RPMI7951 (cell line): ENCODE measurements around a stretch of chr20.

GRCh38 chr20:49914163-49915224, 835 bp downstream of the SPATA2 start:
- RAMPAGE, long total RNA, result no peak

GRCh38 chr20:49942547-49942920, 6.3 kb downstream of the RNF114 start:
- RAMPAGE, long total RNA, result no peak

- RAMPAGE, long total RNA, result no peak
Observed at GRCh38 chr20:49949319-49949680, 13.1 kb downstream of the RNF114 start.

GRCh38 chr20:50015793-50016391, 33.1 kb downstream of the SNAI1 start:
- RAMPAGE, long total RNA, result no peak

DNA sequence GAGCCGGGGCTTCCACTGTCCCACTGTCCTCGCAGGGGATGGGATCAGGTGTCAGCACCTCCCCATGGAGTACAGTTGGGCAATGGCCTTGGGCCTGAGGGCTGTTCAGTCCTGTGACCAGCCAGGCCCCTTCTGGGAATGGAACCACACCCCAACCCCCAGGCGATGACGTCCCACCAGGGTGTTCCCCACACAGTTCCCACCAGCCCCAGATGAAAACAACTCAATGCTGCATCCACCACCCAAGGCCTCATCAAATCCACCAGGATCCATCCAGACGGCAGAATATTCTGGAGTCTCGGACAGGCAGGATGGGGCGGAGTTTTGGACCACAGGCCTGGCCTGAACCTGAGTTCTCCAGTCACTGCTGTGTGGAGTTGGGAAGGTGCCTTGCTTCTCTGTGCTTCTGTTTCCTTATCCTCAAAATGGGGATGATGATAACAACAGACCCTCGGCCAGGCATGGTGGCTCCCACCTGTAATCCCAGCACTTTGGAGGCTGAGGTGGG, 62.1 kb downstream of the UBE2V1 start:
- RAMPAGE, long total RNA, result no peak

DNA sequence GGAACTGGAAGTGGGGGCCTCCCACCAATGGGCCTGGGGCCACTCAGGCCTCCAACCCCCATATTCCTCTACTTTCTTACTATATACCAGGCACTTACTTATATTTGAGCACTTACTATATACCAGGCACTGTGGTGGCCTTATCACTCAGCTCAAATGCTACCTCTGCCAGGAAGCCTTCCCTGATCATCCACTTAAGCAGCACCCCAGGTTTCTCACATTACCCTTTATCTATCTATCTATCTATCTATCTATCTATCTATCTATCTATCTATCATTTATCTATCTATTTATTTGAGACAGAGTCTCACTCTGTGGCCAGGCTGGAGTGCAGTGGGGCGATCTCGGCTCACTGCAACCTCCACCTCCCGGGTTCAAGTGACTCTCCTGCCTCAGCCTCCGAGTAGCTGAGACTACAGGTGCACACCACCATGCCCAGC, 12.4 kb upstream of the UBE2V1 start:
- RAMPAGE, long total RNA, result no peak

- RAMPAGE, long total RNA, result no peak
Observed at GRCh38 chr20:50191484-50191703, 764 bp downstream of the CEBPB start.

DNA sequence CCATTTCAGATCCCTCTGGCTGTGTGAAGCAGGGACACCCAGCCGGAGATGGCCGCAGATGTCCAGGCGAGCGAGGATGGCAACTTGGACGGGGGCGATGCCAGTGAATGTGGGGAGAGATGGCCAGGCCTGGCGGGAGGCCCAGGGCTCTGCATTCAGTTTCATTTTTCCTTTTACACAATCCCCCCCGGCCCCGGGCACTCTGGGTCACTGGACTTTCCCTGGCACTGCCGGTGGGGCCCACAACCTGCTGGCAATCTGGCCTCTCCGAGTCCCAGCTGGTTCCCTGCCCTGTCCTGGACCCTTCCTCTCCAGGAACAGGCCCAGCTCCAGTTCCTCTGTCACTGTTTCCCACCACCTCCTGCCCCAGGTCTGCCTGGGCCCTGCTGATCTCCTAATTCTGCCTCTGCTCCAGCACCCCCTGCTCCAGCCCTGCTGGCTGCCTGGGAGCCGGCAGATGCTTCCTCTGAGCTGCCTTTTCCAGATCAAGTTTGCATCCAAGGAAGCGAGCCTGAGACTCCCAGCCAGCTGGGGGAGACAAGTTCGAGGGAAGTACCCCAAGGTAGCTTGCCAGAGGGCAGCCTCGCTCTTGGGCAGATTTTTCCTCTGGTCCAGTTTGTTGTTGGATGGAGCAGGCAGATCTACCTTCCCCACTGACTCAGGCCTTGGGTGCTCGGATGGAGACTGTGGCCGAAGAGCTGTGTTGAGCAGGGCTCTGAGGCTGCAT, 83.1 kb downstream of the CEBPB start:
- RAMPAGE, long total RNA, result no peak

DNA sequence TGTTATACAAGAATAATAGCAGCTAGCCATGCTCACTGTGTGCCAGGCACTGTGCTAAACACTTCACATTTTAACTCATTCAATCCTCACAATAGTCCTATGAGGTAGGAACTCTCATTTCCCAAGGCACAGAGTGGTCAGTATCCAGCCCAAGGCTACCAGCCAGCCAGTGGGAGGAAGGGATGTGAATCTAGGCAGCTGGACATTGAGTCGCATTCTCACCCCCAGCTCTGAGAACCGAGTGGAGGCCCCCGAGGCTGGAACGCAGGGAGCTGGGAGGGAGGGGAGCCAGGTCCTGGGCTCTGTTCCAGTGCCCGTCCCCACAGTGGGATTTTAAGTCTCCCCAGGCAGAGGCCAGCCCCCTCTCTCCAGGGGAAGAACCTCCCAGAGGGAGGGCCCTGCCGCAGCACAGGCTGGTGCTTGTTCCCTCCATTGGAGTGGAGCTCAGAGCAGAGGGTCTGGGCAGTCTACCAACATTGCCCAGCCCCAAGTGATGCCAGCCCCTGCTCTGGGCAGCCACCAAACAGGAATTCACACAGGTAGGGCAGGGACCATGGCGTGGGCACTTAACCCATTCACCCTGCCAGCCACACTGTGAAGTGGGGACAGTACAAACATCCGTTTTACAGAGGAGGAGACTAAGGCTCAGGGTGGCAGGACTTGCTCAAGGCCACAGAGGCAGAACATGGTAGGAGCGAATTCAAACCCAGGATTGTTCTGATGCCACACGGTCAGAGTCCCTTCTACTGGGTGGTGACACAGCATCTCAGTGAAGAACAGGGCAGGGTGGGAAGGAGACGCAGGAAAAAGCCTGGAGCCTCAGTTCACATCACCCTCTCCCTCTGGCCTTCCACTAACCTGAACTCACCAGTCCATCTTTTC, 131.4 kb downstream of the CEBPB start:
- RAMPAGE, long total RNA, result no peak

DNA sequence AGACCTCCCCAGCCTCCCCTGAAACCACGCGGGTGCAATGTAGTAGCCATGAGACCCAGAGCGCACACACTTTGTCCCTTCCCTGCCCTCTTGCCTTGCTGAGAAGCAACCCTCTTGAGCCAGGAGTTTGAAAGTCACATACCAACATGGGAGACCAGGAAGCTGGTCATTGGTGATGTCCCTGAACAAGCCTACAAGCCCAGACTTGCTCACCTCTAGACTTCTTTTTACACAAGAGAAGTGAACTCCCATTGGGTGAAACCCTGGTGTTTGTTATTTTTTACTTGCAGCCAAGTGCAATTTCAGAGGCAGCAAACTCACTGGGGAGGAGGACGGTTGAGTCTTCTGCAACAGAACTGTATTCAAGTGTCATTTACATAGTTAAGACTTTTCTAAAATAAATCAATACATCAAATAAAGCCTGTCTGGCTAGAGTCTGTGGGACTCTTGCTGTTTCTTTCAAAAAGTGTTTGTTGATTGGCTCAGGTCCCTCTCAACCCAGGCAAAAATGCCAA, 138.1 kb upstream of the PTPN1 start:
- RAMPAGE, long total RNA, result no peak

GRCh38 chr20:50502616-50503357, 7.4 kb upstream of the PTPN1 start:
- RAMPAGE, long total RNA, result no peak

- RAMPAGE, long total RNA, result no peak
Observed at GRCh38 chr20:50521282-50521790, 11.2 kb downstream of the PTPN1 start.

- RAMPAGE, long total RNA, result no peak
Observed at GRCh38 chr20:50616734-50617065, 74.6 kb downstream of the RIPOR3 start.

DNA sequence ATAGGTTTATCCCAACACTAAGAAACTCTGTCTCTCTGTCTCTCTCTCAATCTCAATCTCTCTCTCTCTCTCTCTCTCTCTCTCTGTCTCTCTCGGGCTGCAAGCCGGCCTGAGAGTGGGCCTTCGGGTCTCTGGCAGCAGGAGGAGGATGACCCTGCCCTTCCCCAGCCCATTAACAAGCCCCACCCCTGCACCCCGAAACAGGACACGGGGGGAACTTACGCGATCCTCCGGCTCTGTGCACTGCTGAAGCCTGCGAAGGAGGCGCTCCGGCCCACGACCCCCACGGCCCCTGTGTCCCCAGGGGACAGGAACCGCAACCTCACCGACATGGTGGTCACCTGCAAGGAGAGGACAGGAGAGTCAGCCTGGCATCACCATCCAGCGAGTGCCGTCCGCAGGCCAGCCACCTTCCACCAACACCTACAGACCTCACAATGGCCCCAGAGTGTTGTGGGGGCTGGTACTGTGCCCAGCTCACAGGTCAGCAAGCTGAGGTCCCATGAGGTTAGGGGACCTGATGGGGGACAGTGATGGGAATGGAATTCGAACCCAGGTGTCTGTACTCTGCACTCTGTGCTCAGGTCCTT, 60.7 kb downstream of the RIPOR3 start:
- RAMPAGE, long total RNA, result no peak

DNA sequence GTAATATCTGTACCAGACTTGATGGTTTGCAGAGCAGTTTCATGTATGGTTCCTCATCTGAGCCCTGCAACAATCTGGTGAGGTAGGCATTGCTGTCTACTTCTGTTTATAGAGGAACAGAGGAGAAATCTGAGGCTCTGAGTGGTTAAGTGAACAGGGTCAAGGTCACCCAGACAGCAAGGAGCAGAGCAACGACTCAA, 4.1 kb upstream of the PARD6B start:
- RAMPAGE, long total RNA, result no peak

DNA sequence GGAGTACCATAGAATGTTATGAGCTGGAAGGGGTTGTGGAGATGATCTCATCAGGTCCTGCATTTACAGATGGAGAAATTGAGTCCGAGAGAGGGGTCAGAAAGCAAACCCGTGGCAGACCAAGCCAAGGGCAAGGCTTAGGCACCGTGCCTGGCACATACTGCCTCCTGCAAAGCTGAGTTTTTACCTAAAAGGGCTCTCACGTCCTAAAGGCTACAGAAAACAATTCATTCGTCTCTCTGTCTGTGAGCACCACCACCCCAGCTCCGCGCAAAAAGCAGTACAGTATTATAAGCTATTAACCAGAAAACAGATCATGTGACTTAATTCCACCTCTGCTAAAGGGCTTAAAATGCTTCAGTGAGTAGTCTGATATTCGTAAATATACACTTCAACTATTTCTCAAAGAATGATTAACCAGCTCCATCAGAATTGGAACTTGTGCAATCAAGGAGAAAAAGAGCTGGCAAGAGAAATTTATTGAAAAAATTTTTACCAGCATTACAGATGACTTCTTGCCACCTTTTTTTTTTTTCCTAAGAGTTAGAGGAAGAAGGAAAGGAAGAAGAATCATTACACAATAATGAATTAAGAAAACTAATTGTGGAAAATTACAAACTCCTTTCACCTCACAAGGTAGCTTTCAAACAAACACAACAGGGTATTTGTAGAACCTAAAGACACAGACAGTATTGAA, 3.4 kb upstream of the PARD6B start:
- RAMPAGE, long total RNA, result no peak

DNA sequence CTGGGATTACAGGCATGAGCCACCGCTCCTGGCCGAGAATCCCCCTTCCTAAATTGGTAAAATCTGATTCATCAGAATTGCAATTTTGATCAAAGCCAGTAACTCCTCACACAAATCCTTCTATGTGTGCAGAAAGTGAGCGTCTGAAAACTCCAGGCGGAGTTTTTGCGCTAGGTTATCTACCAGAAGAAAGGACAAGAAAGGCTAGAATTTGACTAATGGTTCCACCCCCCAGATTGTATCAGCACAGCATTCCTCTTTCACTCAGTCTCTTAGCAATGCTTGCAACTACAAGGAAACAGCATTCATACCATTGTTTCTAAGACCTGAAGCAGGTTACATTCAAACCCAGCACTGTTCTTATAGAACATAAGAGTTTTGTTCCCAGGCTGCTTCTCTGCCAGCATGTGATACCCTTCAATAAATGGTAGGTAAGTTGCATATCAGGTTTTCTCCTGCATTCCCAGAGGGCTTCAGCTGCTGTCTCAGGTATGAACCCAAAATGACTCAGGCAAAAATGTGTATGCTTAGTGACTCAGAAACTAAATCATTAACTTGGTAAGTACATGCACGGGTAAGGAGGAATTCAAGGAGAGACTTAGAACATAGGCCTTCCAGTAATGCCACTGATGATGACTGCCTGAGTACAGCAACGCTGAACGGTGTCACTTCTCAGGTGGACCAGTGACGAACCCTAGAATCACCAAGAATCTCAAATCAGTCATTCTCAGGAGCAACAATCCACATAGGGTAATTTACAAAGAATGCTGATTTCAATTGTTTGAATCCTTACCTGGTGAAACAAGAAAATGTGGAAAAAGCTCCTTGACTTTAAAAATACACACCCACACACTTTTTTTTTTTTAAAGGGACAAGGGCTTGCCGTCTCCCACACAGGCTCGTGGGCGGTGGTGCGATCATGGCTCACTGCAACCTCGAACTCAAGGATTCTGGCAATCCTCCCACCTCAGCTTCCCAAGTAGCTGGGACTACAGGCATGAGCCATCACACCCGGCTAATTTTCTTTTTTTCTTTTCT, 30.3 kb downstream of the PARD6B start:
- RAMPAGE, long total RNA, result no peak

DNA sequence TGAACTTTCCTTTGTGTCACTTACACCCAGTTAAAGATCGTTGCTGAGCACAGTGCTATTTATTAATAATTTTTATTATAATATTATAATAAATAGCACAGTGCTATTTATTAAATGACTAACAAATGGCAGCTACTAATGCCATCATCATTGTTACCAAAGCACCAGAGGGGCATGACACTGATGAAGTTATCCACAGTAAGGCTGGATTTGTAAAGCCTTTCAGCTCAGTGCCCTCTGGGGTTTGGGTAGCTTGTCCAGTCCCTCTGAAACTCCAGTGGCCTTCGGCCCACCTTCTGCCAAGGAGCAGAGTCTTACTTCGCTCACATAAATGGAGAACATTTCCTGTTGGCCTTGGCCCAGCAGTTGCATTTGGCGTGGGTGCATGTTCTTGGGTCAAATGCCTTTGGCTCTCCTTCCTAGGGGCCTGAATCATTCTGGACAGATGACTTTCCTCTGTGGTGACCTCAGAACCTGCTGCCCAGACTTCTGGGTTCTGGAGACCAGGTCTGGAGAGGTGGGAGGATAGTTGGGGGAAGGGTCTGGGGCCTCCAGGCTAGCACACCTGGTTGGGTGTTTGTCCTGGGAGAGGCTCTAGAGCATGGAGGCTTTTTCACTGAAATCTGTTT, 29.2 kb downstream of the BCAS4 start:
- RAMPAGE, long total RNA, result no peak

DNA sequence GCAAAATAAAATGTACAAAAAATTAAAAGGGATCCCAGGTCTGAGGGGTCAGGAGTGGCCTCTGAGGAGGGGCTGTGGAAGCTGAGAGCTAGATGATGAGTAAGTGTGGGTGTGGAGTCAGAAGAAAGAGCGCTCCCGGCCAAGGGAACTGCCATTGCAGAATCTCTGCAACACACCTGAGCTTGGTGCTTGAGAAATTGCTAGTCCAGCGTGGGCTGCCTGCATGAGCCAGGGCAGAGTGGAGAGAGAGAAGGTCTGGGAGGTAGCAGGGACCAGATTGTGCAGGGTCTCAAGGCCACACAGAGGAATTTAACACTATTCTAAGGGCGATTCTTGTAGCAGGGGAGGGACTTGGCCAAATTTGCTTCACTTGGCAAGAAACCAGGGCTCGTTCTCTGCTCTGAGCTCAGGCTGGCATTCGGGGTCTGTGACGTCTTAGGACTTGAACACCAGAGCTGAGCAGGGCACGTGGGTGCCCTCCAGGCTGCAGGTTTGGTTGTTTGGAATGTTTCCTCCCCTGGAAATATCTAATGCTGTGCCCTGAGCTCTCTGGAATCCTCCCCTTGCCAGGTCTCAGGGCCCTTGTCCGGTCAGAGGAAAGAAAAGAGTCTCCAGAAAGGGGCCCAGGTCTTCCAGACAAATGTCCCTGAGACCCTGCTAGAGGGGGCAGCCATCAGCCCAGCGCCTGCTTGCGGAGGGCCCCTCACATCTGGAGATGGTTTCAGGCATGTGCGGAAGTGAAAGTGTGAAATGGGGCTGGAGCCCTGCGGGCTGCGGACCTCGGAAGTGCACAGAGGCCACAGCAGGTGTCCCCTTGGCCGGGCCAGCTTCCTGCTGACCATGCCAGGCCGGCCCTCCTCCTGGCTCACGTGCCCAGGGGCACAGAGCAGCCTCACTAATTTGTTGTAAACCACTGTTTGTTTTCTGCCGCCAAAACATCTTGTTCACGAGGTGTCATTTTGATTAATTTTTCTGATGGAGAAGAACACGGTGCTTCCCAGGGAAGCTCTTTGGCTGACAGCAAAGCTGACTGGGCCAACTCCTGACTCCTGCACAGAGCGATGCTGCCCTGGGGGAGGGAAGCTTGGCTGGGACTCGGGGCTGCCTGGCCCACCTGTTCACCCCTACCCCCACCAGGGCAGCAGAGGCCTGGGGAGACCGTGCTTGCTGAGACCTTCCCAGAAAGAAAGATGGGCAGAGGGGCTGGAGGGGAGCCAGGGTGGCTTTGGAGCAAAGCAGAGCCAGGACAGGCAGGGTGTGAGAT, 53.8 kb downstream of the BCAS4 start:
- RAMPAGE, long total RNA, result no peak

- RAMPAGE, long total RNA, result no peak
Observed at GRCh38 chr20:50929182-50929912, 1.9 kb downstream of the ADNP start.